Breast (tissue), 4 donors: Measurements from ENCODE around the gene TXNL4B.

GRCh38 chr16:70737439-70738383 lies 51.9 kb upstream of the MTSS2 start:
- PRO-cap, 3 experiments = peak in 1 of 3 experiments; most common plus-strand start chr16:70737598 (in 1)
- RRBS = 14% methylated on average over 9 of the region's 27 CpGs

- PRO-cap, 3 experiments = no peak in any of the 3 experiments
- RRBS = no CpG with 5 or more reads among the region's 8 CpGs
Measured at GRCh38 chr16:70740083-70740524, 54.3 kb upstream of the MTSS2 start.

- PRO-cap, 3 experiments = no peak in any of the 3 experiments
- RRBS = no CpG with 5 or more reads among the region's 1 CpG
Measured at GRCh38 chr16:71415620-71416090, 26.2 kb downstream of the TLE7 start.

DNA sequence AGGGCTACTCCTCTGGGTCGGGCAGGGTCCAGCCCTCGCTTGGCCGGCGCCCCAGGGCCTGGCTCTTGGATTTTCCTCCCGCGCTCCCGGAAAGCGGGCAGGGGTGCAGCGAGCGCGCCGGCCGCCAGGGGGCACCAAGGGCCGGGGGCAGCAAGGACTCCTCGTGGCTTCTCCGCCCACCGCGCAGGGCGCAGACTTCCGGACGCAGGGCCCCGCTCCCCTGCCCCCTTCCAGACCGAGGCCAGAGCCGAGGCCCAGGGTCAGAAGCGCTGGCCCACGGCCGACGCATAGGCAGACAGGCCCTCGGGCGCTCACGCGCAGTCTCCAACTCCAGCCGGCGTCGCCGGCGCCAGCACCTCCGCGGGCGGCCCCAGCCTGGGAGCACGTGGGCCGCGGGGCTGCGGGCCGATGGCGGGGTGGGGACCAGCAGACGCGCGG lies 330 bp downstream of the TLE7 start:
- PRO-cap, 3 experiments = no peak in any of the 3 experiments
- RRBS = 17% methylated on average over 14 of the region's 49 CpGs

- PRO-cap, 3 experiments = no peak in any of the 3 experiments
Measured at GRCh38 chr16:71481872-71482224, 7.3 kb downstream of the ZNF19 start.

DNA sequence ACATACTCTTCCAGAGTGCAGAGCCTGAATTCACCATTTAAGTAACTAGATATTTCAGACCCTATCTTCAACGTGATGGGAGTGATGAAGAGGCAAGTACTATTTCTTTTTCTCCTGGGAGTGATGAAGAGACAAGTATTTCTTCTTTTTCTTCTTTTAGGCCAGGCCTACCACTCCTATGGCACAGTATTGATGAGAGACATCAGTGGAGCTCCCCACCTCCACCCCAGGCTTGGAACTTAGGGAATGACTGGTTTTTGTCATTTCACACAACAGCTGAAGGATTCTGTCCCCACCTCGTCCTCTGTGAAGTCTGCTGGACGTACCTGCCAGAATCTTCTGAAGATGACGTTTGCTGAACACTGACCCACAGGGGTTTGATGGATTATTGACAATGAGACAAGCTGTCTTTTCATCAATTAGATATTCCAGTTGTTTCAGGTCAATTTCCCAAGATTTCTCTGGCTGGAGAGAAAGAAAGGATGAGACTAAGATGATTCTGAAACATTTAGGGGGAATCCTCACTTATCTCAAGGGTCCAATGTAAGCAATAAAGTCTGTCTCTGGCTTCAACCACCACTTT lies 4.9 kb downstream of the TAT start:
- PRO-cap, 3 experiments = no peak in any of the 3 experiments
- RRBS = no CpG with 5 or more reads among the region's 4 CpGs

DNA sequence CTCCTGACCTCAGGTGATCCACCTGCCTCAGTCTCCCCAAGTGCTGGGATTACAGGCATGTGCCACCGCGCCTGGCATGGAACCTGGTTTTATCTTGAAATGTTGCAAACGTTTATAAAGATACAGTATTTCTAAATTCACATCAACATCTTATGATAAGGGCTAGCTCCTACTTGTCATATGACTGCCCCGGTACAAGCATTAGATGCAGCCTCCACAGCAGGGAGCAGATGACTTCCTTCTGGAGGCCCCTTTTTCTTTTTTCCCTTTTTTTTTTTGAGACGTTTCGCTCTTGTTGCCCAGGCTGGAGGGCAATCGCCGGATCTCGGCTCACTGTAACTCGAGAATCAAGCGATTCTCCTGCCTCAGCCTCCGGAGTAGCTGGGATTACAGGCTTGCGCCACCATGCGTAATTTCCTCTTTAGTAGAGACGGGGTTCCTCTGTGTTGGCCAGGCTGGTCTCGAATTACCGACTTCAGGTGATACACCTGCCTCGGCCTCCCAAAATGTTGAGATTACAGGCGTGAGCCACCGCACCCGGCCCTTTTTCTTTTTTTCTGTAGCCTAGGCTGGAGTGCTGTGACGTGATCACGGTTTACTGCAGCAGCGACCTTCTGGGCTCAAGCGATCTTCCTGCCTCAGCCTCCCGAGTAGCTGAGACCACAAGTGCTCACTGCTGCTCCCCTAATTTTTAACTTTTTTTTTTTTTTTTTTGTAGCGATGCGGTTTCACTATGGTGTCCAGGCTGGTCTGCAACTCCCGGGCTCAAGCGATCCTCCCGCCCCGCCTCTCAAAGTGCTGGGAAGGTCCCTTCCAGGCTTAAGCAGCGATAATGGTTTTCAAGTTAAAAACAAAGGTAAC lies 1.1 kb upstream of the IST1 start:
- PRO-cap, 3 experiments = no peak in any of the 3 experiments
- RRBS = 0% methylated on average over 5 of the region's 33 CpGs

GRCh38 chr16:71927839-71928359 lies 32.6 kb downstream of the IST1 start:
- PRO-cap, 3 experiments = no peak in any of the 3 experiments
- RRBS = no CpG with 5 or more reads among the region's 9 CpGs

GRCh38 chr16:71930297-71931015 lies 35.1 kb downstream of the IST1 start:
- PRO-cap, 3 experiments = no peak in any of the 3 experiments

GRCh38 chr16:72041923-72042830 lies 12.1 kb upstream of the HP start:
- PRO-cap, 3 experiments = no peak in any of the 3 experiments
- RRBS = no CpG with 5 or more reads among the region's 4 CpGs

GRCh38 chr16:72093235-72093724 lies at the start of gene TXNL4B:
Gene TXNL4B, minus strand, starts transcription at chr16:72093620.
- PRO-cap, 3 experiments = peak in 3 of 3 experiments; most common minus-strand start chr16:72093607 (in 3)
- RRBS = no CpG with 5 or more reads among the region's 33 CpGs

GRCh38 chr16:72099370-72100154 lies 5.9 kb downstream of the DHX38 start:
- PRO-cap, 3 experiments = no peak in any of the 3 experiments
- RRBS = no CpG with 5 or more reads among the region's 19 CpGs

DNA sequence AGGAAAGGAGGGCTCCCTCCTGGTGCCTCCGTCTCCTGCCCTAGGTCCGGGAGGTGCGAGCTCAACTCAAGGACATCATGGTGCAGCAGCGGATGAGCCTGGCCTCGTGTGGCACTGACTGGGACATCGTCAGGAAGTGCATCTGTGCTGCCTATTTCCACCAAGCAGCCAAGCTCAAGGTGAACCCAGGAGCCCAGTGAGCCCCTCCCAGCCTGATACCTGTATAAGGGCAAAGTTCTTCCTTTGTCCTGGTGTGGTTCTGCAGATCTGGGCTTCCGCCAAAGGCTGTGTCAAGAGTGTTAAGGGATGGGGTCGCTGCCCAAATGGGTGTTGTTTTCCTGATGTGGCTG lies 14.8 kb downstream of the DHX38 start:
- PRO-cap, 3 experiments = no peak in any of the 3 experiments
- RRBS = no CpG with 5 or more reads among the region's 8 CpGs

DNA sequence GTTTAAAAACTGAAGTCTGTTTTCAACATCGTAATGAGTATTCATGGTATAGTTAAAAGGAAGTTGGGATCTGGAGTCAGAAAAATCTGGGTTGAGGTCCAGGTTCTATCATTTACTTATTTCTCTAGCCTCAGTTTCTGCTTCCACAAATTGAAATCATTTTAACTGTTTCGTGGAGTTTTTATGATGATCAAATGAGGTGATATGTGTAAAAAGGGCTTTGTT lies 33.0 kb downstream of the DHX38 start:
- PRO-cap, 3 experiments = no peak in any of the 3 experiments
- RRBS = no CpG with 5 or more reads among the region's 2 CpGs

GRCh38 chr16:72664274-72665460 lies 383.3 kb downstream of the ZFHX3 start:
- PRO-cap, 3 experiments = peak in 3 of 3 experiments; most common plus-strand start chr16:72665133 (in 3); most common minus-strand start chr16:72664949 (in 3)
- RRBS = 2% methylated on average over 12 of the region's 73 CpGs

- PRO-cap, 3 experiments = no peak in any of the 3 experiments
- RRBS = no CpG with 5 or more reads among the region's 3 CpGs
Measured at GRCh38 chr16:72785653-72786249, 262.2 kb downstream of the ZFHX3 start.

GRCh38 chr16:72894302-72895021 lies 153.5 kb downstream of the ZFHX3 start:
- PRO-cap, 3 experiments = no peak in any of the 3 experiments
- RRBS = no CpG with 5 or more reads among the region's 12 CpGs

DNA sequence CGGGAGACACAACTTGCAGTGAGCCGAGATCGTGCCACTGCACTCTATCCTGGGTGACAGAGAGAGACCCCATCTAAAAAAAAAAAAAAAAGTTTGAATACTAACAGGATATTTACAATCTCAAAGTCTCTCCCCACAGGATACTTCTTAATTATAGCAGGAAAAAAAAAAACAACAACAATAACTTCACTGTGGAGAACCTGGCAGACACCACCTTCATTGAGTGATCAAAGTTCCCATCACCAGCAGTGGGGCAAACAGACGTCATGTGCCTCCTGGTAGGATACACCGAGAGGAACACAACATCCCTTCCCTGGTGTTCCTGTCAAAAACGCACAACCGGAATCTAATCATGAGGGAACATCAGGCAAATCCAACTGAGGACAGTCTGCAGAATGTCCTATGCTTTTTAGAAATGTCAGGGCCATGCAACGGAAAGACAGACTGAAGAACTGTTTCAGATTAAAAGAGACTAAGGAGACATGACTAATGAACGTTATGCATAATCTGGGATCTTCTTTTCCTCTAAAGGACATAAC lies 80.0 kb downstream of the ZFHX3 start:
- PRO-cap, 3 experiments = no peak in any of the 3 experiments
- RRBS = no CpG with 5 or more reads among the region's 9 CpGs

GRCh38 chr16:73020293-73020900 lies 27.5 kb downstream of the ZFHX3 start:
- PRO-cap, 3 experiments = no peak in any of the 3 experiments
- RRBS = no CpG with 5 or more reads among the region's 13 CpGs

DNA sequence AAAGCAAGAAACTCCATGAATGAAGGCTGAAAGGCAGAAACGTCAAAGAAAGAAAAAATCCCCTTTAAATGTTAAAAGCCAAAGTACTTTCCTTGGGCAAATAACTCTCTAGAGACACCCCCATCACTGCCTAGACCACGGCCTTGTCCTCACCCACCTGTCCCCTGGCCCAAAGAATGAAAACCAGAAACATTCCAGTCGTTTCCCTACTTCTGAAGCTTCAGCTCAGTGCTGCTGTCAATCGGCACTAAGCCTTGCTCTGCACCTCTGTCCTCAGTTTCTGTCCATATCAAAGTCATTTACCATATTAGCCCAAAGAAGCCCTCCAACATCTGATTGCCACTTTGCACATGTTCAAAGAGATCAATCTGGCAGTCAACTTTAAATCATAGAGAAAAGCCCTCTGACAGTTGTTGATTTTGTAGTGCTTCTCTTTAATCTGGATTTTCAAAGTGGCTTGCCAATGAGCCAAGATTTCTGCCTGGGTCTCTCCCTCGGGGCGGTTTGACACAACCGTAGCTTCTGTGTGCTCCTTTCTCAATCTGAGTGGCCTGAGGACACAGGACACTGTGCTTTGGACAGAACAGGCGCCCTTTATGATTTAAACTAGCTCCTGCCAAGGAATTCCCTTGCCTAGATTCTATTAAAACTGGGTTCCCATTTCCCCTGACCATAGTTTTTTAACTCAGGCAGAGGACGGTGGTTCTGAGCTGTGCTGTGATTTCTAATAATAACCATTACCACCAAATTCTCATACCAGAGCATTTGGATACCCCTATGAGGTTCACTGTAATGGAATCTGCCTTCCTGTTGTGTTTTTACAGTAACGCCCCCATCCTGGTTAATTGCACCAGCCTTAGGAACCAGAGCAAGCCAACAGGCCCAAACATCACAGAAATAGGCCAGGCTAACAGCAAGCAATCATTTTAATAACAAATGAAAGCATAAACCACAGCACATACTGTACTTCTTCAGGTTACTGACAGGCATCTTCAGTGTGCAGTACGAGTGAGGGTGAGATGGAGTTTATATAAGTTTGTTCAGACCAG lies 4.1 kb downstream of the ZFHX3 start:
- PRO-cap, 3 experiments = no peak in any of the 3 experiments
- RRBS = no CpG with 5 or more reads among the region's 11 CpGs